CD14-positive monocyte (primary cell): ENCODE measurements around a stretch of chr17.

GRCh38 chr17:63399681-63400264 lies 46.3 kb downstream of the CYB561 start:
- CAGE, long polyA plus RNA: no peak

GRCh38 chr17:63421919-63422990 lies 23.9 kb downstream of the CYB561 start:
- CAGE, long polyA plus RNA: no peak

GRCh38 chr17:63478666-63479557 lies 2.1 kb downstream of the ACE start:
- CAGE, long polyA plus RNA: no peak

DNA sequence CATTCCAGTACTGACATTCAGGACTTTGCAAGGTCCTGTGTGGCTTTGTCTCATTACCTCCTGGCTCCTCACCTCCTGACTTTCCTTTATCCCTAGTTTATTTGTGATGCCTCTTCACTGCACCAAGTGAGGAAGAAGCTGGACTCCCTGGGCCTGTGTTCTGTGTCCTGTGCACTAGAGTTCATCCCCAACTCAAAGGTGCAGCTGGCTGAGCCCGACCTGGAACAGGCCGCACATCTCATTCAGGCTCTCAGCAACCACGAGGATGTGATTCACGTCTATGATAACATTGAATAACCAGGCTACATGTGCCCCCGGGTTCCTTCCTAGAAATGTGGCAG lies 7.0 kb downstream of the TACO1 start:
- CAGE, long polyA plus RNA: no peak

DNA sequence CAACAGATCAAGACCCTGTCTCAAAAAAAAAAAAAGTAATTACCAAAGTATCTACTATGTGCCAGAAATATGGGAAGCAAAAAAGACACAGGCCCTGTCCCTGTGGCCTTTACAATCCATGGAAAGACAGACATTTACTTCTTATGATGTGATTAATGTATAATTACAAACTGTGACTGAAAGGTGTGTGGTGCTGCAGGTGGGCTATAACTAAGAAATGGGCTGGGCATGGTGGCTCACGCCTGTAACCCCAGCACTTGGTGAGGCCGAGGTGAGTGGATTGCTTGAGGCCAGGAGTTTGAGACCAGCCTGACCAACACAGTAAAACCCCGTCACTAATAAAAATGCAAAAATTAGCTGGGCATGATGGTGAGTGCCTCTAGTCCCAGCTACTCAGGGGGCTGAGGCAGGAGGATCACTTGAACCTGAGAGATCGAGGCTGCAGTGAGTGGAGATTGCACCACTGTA lies 29.8 kb downstream of the LIMD2 start:
- CAGE, long polyA plus RNA: no peak

DNA sequence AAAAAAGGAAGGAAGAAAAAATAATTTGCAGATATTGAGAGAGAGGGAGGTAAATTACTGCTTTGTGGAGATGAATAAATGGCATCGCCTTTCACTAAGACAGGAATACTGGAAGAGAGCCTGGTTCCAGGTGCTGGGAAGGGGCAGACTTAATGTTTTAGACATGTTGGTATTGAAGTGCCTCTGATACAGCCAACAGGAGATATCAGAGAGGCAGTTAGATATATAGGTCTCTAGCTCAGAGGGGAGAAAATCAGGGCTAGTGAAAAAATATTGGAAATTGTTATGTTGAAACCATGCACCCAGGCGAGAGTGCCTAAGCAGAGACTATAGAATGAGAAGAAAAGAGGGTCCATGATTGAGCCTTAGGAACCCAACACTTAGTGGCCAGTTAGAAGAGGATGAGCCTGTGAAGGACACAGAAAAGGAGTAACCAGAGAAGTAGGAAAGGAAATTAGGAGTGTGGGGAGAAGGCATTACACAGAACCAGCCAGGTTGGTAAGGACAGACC lies 27.6 kb downstream of the LIMD2 start:
- CAGE, long polyA plus RNA: no peak

DNA sequence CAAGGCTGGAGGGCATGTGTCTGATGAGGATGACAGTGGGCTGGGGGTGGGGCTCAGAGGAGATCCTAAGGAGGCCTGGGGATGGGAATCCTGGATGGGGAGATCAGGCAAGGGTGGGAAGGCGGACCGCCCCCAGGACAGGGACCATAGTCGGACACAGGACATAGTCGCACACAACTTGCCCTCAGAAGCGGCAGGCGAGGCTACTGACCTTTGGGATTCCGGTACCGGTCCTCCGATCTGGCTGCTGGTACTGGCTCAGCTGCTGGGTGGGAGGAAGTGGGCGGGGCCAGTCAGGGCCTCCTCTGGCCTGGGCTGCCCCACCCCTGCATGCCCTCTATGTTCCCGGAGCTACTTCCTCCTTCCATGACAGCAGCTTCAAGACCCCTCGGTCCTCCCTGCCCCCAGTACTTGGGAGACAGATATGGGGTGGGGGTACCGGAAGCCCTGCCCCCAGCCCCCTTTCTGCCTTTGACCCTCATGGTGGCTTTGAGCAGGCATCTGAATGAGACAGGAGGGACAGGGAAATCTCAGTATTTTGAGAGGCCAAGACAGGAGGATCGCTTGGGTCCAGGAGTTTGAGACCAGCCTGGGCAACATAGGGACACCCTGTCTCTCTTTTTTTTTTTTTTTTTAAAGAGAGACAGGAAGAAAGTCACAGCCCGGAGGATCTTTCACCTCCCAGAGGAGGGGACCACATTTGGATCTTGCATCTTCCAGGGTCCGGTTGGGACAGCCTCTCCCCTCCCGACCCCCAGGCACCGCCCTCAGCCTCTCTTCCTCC lies 815 bp downstream of the CD79B start:
- CAGE, long polyA plus RNA: no peak

- CAGE, long polyA plus RNA: no peak
Measured at GRCh38 chr17:63934718-63935055, 2.6 kb upstream of the CD79B start.

- CAGE, long polyA plus RNA: no peak
Measured at GRCh38 chr17:63987308-63987999, 10.7 kb upstream of the PRR29 start.

DNA sequence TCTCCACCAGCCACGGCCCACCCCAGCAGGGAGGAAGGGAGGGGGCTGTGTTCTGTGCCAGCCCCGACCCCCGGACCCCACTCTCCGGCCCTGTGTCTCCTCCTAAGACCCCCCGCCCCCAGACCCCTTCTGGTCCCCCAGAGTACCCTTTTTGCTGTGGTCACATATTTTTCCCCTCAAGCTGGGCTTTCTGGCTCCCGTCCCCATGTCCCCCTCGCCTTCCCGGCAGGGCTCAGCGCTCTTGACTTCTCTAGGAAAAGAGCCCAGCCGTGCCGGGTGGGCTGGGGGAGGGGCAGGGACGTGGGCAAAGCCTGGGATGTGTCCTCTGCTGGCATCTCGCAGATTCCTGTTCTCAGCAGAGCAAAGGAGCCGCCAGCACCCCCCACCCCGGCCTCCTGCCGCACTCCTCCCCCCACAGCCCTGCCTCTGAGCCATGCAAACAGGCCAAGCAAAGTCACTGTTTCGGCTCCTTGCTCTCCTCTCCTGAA lies 9.6 kb upstream of the PRR29 start:
- CAGE, long polyA plus RNA: no peak

DNA sequence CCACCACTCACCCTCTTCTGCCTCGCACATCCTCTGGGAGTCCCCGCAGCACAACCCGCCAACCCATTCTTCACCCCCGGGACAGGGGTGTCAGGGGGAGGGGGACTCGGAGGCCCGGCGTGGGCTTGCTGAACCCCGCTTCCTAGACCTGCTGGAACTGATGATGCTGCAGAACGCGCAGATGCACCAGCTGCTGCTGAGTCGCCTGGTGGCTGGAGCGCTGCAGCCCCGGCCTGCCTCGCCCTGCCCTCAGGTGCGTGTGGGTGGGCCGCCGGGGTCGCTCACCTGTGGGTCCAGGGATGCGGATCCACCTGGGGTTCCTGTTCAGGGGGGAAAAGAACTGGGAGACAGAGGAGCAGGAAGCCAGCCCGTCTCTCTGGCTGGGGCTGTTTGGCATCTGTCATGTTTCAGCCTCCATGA lies 681 bp downstream of the PRR29 start:
- CAGE, long polyA plus RNA: no peak

DNA sequence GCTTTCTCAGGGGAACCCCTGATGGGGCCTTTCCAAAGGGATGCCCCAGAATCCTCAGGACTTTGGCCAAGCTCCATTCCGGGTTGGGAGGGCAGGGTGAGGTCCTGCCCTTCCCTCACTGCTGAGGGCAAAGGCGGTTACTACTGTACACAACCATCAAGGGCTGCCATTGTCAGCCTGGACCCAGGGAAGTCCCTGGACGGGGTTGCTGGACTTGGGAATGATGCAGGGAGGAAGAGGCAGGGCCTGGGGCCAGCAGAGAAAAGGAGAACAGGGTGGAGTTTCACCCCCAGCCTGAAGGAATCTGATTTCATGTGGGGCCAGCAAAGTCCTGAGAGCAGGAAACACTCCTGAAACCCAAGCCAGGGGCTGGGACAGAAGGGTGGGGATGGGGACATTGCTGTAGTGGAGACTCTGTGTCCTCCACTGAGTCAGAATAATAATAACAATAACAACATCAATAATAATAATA lies 9.9 kb downstream of the PRR29 start:
- CAGE, long polyA plus RNA: no peak

DNA sequence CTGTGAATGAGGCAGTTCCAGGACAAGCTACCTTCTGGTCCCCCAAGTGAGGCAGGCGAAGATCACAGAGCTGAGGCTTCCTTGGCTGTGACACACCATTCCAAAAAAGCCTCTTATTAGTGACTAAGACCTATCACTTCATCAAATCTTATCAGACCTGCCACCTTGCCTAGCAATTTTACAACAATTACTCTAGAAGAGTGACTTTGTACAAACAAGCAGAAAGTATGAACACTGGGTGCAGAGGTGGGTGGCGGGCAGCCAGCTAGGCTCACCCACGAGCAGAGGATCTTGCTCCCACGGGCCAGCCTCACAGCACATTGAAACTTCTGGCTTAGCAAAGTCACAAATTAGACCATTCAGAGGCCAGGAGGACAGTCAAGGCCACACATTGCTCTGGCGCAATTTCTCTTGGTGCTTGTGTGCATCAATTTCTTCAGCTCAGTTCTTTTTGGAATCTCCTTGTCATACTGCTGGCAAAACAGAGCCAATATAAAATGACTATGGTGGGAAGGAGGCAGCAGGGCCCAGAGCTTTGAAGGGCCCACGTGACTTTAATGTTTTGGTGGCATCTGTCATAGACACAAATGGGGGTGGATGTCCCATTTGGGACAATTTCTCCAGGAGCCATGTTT lies 2.3 kb upstream of the ICAM2 start:
- CAGE, long polyA plus RNA: no peak

DNA sequence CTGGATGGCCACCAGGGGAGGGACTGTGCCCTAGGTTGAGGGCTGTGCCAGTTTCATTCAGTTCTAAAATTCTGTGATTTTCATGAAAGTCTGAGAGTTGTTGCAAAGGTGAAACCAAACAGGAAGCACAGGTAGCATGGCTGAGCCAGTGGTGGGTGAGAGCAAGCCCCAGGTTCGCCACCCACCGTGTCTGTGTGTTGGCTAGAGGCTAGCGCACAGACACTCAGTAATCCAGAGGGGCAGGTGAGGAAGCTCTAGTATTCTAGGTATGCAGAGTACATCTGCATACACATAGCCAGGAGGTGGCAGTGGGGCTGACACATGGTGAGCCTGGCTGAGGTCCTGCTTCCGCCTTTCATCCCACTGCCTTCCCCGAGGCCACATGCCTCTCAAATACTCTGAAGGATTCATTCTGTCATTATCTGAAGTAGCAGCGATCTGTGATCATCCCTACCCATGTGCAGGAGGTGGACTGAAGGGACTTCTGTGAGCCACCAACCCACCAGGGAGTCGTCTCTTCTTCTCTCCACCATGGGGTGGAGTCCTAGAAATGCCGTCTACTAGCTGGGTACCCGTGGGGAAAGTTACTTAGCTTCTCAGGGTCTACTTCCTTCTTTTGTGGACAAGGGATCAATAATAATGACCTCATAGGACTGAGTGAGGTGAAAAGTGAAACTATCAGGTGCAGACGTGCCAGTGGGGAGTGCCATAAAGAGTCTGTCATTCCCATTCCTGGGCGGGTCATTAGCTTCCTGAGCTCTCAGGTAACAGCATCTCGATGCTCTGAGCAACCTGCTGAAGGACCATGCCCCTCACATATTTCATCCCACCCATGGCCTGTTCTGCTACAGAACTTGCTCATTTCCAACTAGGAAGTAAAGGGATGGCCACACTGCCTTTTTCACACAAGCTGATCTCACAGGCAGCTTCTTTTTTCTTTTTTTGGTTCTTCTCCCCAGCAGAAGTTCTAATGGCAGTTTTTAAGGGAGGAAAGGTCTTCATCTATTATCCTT lies 36.1 kb upstream of the ICAM2 start:
- CAGE, long polyA plus RNA: no peak

DNA sequence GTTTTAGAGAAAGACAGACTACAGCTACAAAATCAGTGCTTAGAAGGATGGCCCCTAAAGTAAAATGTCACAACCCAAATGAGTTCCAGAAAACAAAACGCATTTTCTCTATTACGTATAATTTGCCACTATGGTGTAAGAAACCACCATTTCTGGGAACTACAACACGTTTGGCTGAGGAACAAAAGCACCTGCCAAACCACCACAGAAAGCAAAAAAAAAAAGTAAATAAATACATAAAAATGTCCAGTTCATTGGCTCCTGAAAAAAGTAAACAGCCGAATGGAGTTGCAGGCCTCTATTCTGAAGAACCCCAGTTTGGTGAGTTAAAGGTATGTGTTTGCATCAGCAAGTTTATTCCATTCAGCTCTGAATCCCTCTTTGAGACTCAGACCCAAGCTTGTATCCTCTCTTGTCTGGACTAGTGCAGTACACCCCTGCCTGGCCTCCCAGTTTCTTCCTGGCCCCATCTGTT lies 37.0 kb downstream of the ERN1 start:
- CAGE, long polyA plus RNA: no peak

DNA sequence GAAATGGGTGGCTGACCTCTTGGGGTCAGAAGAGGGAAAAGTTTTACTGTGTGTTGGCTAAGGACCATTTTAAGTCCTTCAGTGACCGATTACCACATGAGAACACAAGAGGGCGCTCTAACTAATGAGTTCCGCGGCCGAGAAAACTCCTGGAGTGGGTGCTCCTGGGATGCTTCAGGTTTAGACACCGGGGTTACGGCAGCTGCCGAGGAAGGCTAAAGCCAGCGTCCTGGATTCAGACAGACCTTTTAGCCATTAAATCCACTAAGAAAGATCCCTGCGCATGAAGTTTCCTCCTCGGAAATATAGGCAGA lies 58.0 kb upstream of the TEX2 start:
- CAGE, long polyA plus RNA: no peak

DNA sequence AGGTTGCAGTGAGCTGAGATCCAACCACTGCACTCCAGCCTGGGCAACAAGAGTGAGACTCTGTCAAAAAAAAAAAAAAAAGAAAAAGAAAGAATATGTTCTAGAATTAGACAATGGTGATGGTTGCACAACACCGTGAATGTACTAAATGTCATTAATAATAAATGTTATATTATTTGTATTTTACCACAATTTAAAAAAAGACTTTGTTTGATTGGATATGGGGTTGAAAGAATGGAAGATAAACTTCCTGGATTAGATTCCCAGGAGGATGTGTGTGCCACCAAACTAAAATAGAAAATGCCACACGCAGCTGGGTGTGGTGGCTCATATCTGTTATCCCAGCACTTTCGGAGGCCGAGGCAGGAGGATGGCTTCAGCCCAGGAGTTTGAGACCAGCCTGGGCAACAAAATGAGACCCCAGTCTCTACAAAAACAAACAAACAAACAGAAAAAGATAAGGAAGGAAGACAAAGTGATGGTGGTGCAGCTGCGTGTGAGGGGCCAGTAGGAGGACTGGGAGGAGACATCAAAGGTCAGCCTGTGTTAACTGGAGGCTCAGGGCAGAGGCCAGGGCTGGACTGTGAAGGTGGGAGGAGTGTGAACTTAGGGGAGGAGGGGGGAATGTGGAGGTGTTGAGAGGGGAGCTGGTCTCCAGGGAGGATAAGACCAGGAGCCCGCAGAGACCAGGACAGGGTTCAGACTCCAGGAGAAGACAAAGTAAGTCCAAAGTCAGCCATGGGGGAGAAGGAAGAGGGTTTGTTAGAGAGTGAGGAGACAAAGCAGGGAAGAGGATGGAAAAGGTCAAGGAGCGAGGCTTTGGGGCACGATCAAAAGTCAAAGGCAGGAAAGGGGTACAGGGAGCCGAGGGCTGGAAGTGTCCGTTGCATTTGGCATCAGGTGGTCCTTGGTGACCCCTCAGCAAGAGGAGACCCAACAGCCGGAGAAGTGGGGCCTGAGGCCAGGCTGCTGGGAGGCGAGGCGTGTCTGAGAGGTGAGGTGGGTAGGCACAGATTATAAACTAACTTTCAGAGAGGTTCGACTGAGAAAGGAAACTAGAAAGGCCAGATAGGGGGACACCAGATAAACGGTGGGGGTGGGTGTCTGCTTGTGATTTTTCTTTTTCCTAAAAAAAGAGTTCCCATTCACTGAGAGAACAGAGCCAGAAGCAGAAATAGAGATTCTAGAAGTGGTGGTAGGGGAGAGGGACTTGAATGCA lies 3.9 kb downstream of the PECAM1 start:
- CAGE, long polyA plus RNA: no peak

DNA sequence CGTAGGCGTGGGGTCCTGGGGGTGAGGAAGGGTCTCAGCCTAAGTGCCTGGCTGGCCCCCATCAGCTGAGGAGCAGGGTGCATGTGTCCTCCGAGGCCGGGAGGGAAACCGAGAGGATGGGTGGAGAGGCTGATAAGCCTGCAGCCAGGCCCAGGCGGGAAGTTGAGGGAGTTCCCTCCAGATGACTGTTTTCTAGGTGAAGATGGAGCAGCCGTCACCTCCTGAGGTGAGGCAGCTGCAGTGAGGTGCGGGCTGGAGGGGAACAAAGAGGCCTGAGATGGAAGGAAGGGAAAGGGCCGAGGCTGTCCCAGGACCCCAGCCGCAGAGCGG lies 3.1 kb downstream of the PECAM1 start:
- CAGE, long polyA plus RNA: no peak

- CAGE, long polyA plus RNA: no peak
Measured at GRCh38 chr17:64496230-64496457, 710 bp downstream of the POLG2 start.

- CAGE, long polyA plus RNA: no peak
Measured at GRCh38 chr17:64496702-64496953, 226 bp downstream of the POLG2 start.